Gastroesophageal sphincter (tissue), 4 donors: ENCODE measurements around the genes CYP21A2, PPT2 and HLA-DMB.

GRCh38 chr6:31965575-31966005, 6.3 kb downstream of the DXO start:
- PRO-cap: no peak
- RAMPAGE, long total RNA, 4 experiments: no peak in any of the 4 experiments

- PRO-cap: no peak
- RAMPAGE, long total RNA, 4 experiments: no peak in any of the 4 experiments
Measured at GRCh38 chr6:31978861-31979964, 2.6 kb upstream of the C4A start.

- PRO-cap: no peak
- RAMPAGE, long total RNA, 4 experiments: no peak in any of the 4 experiments
Measured at GRCh38 chr6:32037099-32037640, 1.0 kb upstream of the CYP21A2 start.

DNA sequence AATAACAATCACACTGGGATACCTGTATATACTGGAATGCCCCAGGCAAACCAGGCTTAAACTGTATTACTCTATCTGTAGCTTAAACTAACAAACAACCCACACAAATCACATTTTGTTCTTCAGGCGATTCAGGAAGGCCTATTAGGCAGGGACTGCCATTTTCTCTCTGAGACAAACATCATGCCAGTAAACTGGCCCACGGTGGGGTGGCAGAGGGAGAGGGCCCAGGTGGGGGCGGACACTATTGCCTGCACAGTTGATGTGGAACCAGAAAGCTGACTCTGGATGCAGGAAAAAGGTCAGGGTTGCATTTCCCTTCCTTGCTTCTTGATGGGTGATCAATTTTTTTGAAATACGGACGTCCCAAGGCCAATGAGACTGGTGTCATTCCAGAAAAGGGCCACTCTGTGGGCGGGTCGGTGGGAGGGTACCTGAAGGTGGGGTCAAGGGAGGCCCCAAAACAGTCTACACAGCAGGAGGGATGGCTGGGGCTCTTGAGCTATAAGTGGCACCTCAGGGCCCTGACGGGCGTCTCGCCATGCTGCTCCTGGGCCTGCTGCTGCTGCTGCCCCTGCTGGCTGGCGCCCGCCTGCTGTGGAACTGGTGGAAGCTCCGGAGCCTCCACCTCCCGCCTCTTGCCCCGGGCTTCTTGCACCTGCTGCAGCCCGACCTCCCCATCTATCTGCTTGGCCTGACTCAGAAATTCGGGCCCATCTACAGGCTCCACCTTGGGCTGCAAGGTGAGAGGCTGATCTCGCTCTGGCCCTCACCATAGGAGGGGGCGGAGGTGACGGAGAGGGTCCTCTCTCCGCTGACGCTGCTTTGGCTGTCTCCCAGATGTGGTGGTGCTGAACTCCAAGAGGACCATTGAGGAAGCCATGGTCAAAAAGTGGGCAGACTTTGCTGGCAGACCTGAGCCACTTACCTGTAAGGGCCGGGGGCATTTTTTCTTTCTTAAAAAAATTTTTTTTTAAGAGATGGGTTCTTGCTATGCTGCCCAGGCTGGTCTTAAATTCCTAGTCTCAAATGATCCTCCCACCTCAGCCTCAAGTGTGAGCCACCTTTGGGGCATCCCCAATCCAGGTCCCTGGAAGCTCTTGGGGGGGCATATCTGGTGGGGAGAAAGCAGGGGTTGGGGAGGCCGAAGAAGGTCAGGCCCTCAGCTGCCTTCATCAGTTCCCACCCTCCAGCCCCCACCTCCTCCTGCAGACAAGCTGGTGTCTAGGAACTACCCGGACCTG, at the start of gene CYP21A2:
TSS of gene CYP21A2 (plus strand) at position 534 of the 1,244 bp plus-strand sequence.
- PRO-cap: no peak
- RAMPAGE, long total RNA, 4 experiments: start-site peak on the plus strand in 2 of 4 experiments, centred at positions 511 to 854 of the sequence, 14 to 35 reads per replicate

DNA sequence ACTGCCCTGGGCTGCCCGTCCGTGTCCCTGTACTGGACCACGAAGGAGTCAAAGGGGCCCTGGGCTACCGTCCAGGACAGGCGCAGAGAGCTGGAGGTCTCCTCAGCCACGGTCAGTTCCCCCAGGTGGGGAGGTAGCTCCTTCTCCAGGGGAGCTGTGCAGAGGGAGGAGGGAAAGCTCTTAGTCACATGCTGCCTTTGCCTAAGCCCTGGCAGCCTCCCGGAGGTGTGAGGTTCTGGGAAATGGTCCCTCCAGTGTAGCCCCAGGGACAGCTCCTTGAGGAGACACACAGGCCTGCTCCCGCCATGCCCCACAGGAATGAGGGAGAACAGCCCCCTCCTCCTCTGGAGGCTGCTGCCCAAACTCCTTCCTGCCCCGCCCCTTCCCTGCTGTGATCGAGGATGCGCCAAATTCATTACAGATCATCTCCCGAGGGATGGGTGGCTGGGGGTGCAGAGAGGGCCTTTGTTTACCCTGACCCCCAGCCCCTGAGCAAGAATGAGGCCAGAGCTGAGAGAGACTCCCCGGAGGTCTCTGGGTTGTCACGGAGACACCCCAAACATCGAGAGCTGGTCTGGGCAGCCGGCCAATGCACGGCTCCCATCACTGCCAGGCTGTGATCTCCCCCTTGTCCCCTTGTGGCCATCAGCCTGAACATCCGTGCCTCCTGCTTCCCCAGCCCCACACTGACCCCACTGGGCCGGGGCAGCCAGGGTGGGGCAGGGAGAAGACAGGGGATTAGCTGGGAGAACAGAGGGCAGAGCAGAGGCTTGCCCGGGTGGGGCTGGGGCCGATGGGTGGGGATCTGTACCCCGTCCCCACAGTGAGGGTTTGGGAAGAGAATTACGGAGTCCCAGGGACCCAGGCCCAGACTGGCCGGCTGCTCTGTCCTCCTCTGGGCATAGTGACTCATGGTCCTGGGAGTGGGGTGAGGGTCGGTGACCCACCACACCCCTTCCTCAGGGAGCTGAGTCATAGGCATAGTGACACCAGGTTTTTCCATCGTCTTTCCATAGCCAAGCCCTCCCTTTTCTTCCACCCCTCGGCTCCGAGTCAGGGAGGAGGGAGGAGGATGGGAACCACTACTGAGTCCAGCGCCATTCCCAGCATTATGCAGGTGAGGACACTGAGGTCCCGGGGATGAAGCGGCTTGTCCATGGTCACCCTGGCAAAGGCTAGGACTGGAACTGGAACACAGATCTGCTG, 8.5 kb downstream of the CYP21A2 start:
- PRO-cap: bidirectional peak, plus-strand start at position 1,109 of the sequence, minus-strand start at position 903 of the sequence
- RAMPAGE, long total RNA, 4 experiments: no peak in any of the 4 experiments

DNA sequence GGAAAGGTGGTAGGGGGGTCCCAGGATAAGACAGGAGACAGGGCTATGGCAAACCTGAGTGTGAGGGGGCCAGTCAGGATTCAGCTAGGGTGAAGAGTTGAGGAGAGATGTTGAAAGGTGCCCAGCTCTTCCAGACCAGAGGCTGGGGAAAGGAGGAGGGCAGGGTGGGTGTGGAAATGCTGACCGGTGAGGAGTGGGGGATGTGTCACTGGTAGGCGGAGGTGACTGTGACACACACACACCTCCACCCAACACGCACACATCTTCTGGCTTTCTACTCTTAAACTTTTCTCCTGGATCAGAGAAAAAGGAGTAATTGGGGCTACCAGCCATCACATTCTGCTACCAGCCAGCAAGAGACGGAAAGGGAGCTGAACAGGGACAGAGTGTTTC, 2.9 kb downstream of the TNXB start:
- PRO-cap: no peak
- RAMPAGE, long total RNA, 4 experiments: no peak in any of the 4 experiments

DNA sequence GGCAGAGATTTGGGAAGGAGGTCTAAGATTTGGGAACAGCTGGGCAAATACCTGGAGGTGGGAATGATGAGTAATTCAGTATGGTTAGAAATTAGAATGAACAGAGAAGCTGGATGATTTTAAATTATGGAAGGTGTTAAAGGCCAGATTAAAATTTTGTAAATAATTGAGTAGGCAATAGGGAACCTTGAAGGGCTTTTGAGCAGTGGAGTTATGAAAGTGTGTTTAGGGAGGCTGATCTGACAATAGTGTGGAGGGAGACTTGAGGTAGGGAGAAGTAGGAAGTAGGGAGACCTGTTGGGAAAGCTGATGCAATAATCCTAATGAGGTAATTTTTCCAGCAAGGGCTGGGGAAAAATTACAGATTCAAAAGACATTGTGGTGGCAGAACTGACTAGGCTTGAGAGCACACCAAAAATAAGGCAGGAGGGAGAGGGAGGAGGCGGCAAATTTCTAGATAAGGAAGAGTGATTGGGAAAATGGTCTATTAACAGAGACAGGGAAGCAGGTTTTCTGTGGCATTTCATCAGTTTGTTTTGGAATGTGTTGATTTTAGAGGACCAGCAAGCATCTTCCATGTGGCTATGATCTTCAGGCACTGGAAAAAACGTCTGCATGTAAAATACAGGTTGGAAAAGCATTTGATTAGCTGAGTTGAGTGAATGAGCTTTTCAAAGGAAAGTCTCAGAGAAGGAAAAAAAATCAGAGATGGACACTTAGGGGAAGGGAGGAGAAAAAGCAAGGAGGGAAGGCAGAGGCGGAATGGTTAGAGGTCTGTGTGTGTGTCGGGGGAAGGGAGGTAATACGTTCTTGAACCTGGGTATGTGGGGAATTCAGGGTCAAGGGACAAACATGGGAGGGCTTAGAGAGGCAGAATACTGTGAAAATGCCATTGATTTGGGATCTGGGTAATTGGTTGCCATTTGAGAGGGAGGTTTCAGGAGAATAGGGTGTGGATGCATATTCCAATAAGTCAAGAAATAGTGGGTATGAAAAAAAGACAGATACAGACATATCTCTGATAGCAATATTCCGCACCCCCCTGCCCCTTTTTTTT, 5.3 kb downstream of the PRRT1 start:
- PRO-cap: no peak
- RAMPAGE, long total RNA, 4 experiments: no peak in any of the 4 experiments

- PRO-cap: bidirectional peak, plus-strand start at chr6:32154076, minus-strand start at chr6:32153803
- RAMPAGE, long total RNA, 4 experiments: start-site peak on the plus strand in 3 of 4 experiments, at chr6:32154027-32154216 at its widest, 24 to 119 reads per replicate; start-site peak on the minus strand in 2 of 4 experiments, at chr6:32153747-32153793 at its widest, 6 to 10 reads per replicate
Measured at GRCh38 chr6:32153685-32154307, at the start of gene PPT2. Gene PPT2, plus strand, starts transcription at chr6:32154141.

- PRO-cap: no peak
- RAMPAGE, long total RNA, 4 experiments: no peak in any of the 4 experiments
Measured at GRCh38 chr6:32165589-32166806, 1.6 kb downstream of the EGFL8 start.

GRCh38 chr6:32222747-32223685, 851 bp downstream of the NOTCH4 start:
- PRO-cap: no peak
- RAMPAGE, long total RNA, 4 experiments: no peak in any of the 4 experiments

GRCh38 chr6:32685407-32686299, 19.2 kb upstream of the HLA-DQB1 start:
- PRO-cap: no peak
- RAMPAGE, long total RNA, 4 experiments: no peak in any of the 4 experiments

GRCh38 chr6:32761508-32762210, 1.7 kb downstream of the HLA-DQB2 start:
- PRO-cap: no peak
- RAMPAGE, long total RNA, 4 experiments: no peak in any of the 4 experiments

- PRO-cap: no peak
- RAMPAGE, long total RNA, 4 experiments: no peak in any of the 4 experiments
Measured at GRCh38 chr6:32815955-32816410, 819 bp downstream of the HLA-DOB start.

DNA sequence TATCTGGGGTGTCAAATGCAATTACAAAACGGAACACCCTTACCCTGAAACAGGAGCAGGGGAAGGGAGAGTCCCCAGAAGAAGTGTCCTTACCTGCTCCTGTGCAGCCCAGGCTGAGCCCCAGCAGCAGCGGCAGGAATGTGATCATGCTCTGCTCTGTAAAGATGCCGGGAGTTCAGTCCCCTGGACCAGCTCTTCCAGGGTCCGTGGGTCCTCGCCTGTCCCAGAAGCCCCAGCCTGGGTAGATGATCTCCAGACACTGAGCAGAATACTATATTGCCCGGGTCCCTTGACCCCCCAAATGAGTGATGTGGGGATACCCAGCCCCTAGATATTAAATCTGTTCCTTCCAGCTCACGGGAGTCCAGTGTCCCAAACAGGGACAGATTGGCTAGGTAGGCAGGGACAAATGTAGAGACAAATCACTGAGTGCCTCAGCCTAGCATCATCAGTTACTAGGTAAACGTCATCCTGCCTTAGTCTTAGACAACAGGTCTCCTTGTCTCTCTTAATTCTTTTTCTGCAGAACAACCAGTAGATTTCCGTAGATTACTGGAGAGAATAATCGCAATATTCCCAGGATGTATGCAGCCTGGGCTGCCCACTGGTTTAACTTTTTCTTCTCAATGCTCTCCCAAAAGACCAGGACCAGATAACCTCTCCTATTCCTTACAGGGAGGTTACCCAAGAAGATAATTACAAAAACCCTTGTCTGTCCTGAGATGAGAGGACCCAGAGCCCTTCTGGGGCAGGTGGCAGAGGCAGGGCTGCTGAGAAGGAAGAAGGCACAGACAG, at the start of gene HLA-DMB:
TSS of gene HLA-DMB (minus strand) at position 369 of the 795 bp plus-strand sequence.
- PRO-cap: bidirectional peak, plus-strand start at position 511 of the sequence, minus-strand start at position 369 of the sequence
- RAMPAGE, long total RNA, 4 experiments: start-site peak on the minus strand in 2 of 4 experiments, centred at positions 340 to 354 of the sequence, 27 to 62 reads per replicate

DNA sequence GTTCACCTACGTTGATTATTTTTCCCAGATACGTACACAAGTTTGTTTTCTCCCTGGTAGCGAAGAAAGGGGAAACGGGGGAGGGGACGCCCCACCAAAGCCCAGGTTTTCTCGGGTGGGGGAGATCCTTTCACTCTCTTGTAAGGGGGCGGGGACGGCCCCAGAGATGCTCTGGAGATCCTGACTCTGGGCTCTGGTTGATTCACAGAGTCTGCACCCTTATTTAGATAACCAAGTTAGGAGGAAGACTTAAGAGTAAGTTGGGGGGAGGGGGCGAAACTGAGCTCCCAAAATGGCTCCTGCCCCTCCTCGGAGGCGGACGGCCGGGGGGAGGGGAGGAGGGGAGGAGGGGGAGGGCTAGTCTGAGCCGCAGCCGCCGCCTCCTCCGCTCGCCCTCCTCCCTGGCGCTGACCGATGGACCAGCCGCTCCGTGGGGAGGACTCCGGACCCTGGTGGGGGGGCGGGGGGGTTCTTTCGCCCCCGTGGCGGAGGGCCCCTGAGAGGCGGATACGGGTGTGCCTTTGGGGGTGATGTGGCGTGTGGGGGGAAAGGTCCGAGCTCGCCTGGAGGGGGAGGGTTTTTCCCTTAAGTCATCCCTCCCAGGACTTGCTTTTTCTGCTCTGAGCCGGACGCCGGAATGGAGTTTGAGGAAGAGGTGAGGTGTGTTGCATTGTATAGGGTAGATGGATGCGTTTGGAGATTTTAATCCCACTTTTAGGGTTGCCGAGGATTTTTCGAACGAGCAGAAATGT, 2.3 kb downstream of the BRD2 start:
- PRO-cap: bidirectional peak, plus-strand start at position 410 of the sequence, minus-strand start at position 195 of the sequence
- RAMPAGE, long total RNA, 4 experiments: start-site peak on the plus strand in 3 of 4 experiments, centred at positions 346 to 398 of the sequence, 15 to 24 reads per replicate; start-site peak on the minus strand in 1 of 4 experiments, centred at position 167 of the sequence, 7 reads per replicate

DNA sequence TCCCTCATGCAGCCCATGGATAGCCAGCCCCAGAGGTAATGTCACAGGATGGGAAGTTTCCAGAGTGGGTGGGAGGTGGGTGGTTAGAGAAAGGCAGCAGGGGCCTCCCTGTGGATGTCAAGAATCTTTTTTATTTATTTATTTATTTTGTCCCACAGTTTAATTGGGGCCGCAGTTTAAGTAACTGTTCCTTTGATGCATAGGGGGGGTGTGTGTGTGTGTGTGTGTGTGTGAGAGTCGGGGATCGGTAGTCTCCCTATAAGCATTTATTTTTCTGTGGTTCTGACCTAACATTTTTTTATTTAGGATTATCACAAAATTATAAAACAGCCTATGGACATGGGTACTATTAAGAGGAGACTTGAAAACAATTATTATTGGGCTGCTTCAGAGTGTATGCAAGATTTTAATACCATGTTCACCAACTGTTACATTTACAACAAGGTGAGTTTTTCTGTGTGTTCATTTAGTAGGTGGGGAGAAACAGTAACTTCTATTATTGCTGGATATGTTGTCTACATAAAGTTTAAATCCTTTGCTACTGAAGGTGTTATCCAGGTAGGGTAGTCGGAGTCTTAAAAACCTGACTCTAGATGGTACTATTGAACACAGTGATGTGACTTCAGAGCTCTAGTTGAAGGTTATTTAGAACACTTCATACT, 6.8 kb downstream of the BRD2 start:
- PRO-cap: no peak
- RAMPAGE, long total RNA, 4 experiments: no peak in any of the 4 experiments

GRCh38 chr6:32984726-32985157, 16.3 kb downstream of the BRD2 start:
- PRO-cap: no peak
- RAMPAGE, long total RNA, 4 experiments: no peak in any of the 4 experiments

GRCh38 chr6:33017689-33018519, 8.5 kb upstream of the HLA-DOA start:
- PRO-cap: no peak
- RAMPAGE, long total RNA, 4 experiments: no peak in any of the 4 experiments

DNA sequence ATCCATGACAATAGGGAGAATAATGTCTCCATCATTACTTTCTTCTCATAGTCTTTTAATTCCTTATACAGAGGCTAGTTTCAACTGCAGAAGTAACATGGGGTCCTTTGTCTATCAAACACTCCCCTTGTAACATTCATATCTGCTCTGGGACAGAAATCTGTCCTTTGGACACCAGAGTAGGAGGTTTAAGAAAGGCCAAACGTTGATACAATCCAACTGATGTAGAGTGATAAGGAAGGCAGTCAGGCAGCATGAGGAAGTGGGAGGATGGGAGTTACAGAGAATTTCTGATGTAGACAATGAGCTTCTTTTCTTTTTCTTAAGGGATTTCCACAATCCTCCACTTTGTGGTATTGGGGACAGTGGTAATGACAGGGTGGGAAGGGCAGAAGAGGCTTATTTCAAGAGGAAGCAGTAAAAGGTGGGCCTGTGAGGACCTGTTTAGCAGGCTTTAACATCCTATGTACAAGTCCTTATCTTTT, 19.0 kb upstream of the HLA-DOA start:
- PRO-cap: no peak
- RAMPAGE, long total RNA, 4 experiments: no peak in any of the 4 experiments

- PRO-cap: bidirectional peak, plus-strand start at chr6:33080871, minus-strand start at chr6:33080715
- RAMPAGE, long total RNA, 4 experiments: start-site peak on the plus strand in 1 of 4 experiments, at chr6:33080451-33081042 at its widest, 26 to 131 reads per replicate; start-site peak on the minus strand in 1 of 4 experiments, at chr6:33080681-33080798 at its widest, 46 reads per replicate
Measured at GRCh38 chr6:33079919-33081017, 4.5 kb downstream of the HLA-DPB1 start.